Mammary microvascular endothelial cell (primary cell): ENCODE data around the gene CAMP.

GRCh38 chr3:47428299-47429584 lies 47.0 kb downstream of the SCAP start:
- RAMPAGE, long total RNA = no peak

DNA sequence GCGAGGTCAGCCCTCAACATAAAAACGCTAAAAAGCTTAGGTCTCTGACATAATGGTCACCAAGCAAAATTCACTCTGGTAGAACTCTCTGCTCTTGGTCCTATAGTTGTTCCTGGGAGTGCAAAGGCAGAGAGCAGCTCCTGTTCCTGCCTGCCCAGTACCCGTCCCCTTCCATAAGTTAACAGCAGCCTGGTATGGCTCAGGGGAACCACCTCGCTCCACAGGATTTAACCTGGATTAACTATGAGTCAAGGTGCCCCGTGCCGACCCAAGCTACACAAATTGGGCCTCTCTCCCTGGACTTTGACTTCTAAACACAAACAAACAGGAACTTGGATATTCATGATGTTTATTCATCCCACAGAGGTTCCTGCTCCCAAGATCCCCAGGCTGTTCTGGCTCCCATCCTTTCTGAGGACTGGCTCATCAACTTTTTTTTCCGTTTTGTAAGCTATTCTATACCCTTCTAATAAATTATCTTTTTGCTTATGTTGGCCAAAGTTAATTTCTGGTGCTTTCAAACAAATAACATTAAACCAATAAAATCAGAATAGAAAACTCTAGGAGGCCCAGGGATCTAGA lies 32.1 kb downstream of the SCAP start:
- RAMPAGE, long total RNA = no peak

DNA sequence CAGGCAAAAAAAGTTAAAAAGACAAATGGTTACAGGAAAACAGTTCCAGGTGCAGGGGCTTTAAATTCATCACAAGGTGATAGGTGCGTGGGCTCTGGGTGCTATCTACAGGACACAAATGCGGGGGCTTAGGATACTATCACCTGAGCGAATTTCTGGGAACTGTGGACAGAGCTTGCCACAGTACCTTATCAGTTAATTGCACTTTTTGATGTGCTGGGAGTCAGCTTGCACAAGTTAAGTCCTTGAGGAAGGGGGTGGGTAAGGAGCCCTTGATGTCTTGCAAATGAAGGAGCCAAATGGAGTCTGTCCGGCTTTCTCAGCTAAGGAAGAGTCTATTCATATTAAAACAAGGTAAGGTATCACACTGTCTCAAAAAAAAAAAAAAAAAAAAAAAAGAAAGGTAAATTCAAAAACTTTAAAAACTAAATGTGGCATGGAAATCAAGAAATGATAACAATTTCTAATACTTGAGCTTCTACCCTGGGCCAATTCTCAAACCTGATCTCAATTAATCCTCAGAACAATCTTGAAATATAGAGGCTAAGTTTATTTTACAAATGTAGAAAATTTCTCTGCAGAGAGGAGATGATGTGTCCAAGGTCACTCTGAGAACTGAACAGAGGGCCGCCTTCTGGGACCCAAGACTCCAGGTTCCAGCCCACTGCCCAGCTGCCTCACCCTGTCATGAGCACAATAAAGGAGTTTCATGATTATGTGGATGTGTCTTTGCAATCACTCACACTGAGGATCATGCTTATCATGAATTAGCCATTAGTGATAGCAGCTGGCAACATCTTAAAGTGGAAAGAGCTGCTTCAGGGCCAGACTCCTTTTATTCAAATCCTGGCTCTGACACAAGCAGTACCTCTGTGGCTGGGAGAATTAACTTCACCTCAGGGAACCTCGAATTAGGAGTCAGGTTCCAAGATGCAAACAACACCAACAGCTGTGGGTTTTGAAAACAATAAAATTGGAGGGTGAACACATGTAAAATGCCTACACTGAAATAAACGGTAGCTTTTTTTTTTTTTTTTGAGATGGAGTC lies 6.3 kb upstream of the SCAP start:
- RAMPAGE, long total RNA = no peak

- RAMPAGE, long total RNA = no peak
These were observed 3.9 kb upstream of the CSPG5 start for GRCh38 chr3:47582475-47583087.

DNA sequence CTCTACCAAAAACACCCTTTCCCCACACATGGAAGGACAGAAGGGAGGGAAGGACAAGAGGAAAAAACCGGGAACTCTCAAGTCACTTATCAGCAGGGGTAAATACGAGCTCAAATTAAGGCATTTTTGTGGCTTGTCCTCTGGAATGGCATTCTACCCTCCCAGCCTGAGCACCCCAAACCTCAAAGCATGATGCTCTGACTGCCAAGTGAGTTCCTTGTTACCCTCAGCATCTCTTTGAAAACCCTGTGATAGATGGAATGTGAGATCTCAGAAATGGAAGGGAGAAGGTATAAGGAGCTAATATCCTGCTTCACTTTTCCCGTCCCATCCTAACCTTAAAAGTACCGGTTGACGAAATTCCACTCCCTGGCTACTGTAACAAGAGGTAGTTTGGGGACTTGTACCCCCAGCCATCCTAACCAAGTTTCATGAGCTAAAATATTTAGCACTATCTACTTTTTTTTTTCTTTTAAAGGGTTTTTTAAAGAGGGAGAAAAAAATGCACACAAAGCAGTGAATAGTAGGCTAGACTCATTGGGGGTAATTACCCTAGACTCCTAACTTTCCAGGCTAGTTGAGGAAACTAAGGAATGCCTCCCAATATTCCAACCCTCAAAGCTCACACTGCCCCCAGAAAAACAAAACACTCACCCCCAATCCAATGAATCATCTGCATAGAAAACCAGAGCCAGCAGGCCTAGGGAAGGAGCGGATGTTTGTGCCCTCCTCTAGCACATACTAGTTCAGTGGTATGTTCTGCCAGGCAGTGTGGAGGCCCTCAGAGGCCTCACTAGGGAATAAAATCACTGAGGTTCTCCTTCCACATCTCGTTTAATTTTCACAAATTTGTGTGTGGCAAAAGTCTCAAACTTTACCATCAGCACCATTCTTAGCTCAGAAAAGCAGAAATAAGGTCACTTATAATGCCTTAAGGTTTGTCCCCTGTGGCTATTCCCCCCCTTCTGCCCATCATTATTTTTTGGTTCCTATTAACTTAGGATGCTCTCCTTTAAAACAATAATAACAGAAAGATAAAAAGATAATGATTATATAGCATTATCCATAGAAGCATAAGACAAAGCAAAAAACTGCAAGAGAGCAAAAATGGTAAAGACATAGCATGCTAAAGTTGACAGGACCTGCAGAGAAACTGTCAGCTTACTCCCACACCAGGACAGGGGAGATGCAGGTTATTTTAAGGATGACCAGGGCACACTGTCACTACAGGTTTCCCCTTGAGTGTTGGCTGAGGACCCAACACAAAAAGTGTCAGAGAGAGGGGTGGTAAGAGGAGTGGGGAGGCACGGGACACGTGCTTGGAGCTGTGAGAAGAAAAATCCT lies 8.6 kb upstream of the CSPG5 start:
- RAMPAGE, long total RNA = no peak

GRCh38 chr3:47612186-47612724 lies 33.6 kb upstream of the CSPG5 start:
- RAMPAGE, long total RNA = no peak

DNA sequence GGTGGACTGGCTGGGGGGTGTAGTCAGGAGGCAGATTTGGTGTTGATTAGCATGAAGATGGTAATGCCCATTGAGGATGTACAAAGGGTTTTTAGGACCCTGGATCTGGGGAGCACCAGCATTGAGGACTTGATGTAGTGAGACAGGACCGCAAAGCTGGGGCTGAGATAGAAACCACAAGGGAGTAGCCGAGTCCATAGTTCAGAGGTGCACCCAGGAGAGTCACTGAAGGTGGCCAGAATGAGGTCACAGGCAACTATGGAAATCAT lies 2.7 kb upstream of the CDC25A start:
- RAMPAGE, long total RNA = no peak

DNA sequence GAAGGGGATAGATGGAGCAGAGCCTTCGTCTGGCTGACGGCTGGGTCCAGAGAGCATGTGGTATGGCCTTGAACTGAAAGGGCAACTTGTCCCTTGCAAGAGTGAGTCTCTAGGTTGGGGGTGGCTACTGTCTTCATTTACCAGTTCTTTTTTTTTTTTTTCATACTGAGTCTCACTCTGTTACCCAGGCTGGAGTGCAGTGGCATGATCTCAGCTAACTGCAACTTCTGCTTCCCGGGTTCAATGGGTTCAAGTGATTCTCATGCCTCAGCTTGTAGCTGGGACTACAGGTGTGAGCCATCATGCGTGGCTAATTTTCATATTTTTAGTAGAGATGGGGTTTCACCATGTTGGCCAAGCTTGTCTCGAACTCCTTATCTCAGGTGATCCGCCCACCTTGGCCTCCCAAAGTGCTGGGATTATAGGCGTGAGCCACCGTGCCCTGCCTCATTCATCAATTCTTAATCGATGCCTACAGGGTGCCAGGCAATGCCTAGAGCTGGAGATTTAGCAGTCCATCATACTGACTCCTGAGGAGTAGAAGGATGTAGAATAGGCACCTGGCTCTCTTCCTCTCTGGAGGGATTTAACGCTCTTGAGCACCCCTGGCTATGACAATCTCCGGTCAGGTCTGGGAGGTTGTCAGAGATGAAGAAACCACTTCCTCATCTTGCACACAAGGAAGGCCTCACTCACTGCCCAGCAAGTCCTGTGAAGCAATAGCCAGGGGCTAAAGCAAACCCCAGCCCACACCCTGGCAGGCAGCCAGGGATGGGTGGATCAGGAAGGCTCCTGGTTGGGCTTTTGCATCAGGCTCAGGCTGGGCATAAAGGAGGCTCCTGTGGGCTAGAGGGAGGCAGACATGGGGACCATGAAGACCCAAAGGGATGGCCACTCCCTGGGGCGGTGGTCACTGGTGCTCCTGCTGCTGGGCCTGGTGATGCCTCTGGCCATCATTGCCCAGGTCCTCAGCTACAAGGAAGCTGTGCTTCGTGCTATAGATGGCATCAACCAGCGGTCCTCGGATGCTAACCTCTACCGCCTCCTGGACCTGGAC lies at the start of gene CAMP:
Gene CAMP, plus strand, starts transcription at position 855 of the 1,057 bp plus-strand sequence.
- RAMPAGE, long total RNA = no peak

DNA sequence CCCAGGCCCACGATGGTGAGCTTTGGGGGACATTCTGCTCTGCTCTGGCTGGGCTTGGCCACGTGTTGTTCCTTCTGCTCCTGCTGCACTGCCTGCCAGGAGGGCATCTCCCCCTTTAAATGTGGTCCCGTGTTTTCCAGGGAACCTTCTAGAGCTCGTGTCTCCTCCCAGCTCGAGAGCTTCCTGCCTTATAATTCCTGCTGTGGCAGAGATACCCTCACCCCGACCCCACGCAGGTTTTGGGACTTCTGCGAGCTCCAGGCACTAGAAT lies 338 bp downstream of the CAMP start:
- RAMPAGE, long total RNA = no peak

DNA sequence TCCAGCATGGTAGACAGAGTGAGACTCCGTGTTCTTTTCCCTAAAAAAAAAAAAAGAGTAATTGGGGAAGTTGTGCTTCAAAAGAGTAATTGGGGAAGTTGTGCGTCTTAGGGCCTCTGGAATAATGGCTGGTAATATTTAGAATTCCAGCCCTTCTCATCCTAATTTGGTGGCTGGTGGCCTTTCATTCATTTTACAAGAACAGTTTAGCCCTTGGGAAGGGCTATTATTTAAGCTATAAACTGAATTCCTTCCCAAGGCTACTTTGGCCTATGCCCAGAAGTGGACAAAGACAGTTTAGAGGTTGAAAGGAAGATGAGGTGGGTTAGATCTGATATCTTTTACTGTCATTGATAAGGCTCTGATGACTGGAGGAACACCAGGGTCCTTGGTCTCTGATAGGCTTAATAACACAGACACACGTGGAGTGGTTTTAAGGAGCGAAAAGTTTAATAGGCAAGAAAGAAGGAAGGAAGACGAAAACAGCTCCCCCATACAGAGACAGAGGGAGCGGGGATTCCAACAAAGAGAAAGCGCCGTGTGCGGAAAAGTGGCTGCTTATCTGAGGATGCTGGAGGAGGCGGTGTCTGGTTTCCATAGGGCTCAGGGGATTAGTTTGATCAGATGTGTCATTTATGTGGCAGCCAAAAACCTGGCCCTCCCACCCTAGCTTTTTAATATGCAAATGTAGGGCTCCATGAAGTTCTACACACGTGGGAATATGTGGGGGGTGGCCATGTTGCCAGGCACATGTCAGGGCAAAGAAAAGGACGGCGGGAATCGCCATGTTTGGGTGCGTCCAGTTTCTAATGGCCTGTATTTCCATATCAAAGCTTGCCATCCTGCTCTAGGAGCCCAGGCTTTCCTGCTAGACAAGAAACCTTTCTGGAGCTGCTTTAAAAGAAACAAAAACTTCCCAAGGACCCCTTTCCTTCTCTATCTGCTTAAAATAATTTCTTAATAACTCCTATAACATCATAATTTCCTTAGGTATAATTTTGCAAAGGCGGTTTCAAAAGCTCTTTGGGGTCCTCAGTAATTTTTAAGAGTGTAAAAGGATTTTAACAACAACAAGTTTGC lies 958 bp upstream of the ZNF589 start:
- RAMPAGE, long total RNA = no peak

DNA sequence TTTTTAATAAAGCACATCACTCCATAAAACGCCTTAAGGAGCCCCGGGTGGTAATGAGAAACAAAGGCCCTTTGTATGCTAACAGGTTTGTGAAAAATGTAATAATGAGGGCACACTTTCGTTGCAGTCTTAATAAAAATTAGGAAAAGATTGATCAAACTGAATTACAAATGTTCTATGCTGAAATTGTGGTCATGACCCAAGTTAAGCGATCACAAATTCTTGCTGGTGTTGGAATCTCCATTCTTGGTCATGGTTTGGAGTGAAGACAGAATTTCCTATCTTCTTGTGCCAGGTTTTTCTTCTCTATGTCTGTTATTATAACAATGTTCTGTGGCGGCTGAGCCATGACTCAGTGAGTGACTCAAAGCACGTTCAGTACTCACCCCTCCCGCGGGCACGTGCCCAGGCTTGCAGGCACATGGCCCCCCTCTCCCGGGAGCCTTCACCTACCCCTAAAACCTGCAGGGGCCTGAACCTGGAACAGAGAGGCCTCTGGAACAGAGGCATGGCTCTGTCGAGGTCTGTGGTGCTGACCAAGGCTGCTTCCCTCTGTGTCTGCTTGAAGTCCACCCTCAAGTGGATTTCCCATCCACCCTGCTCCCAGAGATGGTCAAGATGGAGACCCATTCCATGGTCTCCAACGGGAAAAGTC lies 27.7 kb downstream of the PLXNB1 start:
- RAMPAGE, long total RNA = no peak

- RAMPAGE, long total RNA = no peak
These were observed 25.8 kb downstream of the PLXNB1 start for GRCh38 chr3:48403720-48404789.

DNA sequence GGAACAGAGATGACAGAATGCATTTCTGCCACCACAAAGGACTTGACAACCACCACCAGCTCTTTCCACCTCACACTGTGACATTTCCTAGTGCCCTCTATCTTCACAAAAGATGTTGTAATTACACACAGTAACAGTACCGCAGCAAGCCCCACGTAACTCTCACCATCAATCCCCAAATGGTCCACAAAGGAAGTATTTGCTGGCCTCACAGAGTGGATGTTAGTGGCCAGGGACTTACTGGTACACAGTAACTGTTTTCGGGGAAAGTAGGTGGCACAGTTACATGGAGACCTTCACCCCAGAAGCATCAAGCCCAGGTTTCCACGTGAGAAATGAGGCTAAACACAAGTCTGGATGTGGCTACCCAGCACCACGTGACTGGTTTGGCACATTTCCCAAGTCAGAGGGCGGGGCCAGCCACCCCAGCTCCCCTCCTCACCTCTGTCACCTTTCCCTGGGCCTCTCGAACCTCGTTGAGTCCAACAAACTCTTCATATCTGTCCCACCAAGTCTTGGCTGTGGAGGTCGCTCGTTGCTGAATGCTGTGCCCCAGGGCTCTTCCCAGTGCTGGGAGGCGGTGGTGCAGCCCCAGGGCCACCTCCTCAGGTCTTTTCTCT lies 4.6 kb upstream of the PLXNB1 start:
- RAMPAGE, long total RNA = no peak

GRCh38 chr3:48440394-48441139 lies 510 bp downstream of the TMA7 start:
- RAMPAGE, long total RNA = no peak

- RAMPAGE, long total RNA = no peak
These were observed 4.2 kb downstream of the PFKFB4 start for GRCh38 chr3:48552048-48553233.

GRCh38 chr3:48570545-48571493 lies 7.2 kb upstream of the UCN2 start:
- RAMPAGE, long total RNA = no peak

DNA sequence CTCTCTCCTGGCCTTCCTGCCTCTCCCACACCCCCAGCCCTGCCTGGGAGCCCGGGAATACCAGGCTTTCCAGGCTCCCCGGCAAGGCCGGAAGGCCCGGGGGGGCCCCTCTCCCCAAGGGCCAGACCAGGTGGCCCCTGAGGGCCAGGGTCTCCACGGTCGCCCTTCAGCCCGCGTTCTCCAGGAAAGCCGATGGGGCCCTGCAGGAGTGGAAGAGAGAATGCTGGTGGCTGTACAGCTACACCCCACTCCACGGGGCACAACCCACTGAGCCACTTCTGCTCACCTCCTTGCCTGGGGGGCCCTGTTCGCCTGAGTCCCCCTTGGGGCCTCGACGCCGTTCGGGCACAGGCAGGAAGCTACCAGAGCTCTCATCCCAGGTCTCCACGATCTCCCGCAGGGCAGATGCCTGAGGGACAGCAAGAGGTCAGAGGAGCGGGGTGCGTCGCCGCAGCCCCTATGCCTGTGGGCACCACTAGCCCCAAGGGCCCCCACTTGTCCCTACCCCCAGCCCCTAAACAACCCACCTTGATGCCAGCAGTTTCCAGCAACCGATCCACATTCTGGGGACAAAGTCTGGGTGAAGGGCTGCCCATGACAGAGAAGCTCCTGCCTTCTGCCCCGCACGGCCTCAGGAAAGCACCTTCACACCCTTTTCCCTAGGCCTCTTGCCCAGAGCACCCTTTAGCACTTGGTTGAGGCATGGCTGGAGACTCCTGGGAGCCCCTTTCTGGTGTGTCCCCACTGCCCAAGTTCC lies 11.9 kb upstream of the UCN2 start:
- RAMPAGE, long total RNA = no peak

DNA sequence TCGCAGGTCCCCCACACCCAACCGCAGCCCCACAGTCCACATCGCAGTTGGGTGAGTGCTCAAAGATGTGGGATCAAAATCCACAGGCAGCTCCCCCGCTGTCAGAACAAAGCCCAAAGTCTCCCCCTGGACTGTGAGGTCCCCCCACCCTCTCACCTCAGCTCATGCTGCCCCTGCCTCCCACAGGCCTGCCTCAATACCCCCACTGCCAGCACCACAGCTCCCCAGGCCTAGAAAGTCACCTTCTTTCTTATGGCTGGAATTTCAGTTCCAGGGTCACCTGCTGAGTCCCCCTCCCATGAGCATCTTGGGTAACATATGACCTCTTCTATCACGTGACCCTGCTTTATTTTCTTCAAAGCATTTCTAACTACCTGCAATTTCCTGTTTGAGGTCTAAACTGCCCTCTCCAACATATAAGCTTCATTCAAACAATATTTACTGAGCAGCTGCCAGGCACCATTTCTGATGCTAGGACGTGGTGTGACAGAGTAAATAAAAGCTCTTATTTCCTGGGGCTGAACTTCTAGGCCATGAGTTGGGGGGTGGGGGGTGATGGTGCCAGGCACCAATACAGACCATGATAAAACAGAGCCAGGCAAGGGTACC lies 2.4 kb upstream of the TMEM89 start:
- RAMPAGE, long total RNA = no peak

- RAMPAGE, long total RNA = no peak
These were observed 7.2 kb downstream of the CELSR3 start for GRCh38 chr3:48655365-48655968.

DNA sequence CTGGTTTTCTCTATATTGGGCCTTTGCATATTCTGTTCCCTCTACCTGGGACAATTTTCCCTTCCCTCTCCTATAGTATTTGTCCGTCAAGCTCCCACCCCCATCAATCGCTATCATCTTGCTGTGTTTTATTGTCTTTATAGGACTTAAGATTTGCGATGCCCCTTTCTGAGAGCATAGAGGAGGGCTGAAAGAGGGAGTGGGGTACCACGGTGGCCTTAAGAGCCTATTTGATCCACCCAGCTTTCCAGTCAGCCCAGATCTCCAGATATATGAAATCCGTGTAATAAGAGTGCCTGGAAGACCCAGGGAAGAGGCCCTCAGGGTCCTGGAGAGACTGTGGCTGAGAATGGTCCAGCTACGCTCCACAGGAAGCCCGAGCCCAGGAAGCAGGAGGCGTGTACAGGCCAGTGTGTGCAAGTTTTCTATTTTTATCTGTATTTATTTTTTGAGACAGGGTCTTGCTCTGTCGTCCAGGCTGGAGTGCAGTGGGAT lies 827 bp upstream of the NCKIPSD start:
- RAMPAGE, long total RNA = no peak